H1 (cell line): ENCODE data around the gene CYP26B1.

- RRBS: no CpG with 5 or more reads among the region's 4 CpGs
CAGE:
- cytosol, long polyA plus RNA: no peak
- long polyA plus RNA: no peak
- nucleus, long polyA plus RNA: no peak
Measured at GRCh38 chr2:70532337-70532624, 21.3 kb downstream of the TGFA start.

- RRBS: no CpG with 5 or more reads among the region's 7 CpGs
CAGE:
- cytosol, long polyA plus RNA: no peak
- long polyA plus RNA: no peak
- nucleus, long polyA plus RNA: no peak
Measured at GRCh38 chr2:70768570-70769044, 607 bp upstream of the ADD2 start.

- RRBS: no CpG with 5 or more reads among the region's 13 CpGs
CAGE:
- cytosol, long polyA plus RNA: no peak
- long polyA plus RNA: no peak
- nucleus, long polyA plus RNA: no peak
Measured at GRCh38 chr2:71023680-71024275, 29.1 kb upstream of the TEX261 start.

- RRBS: no CpG with 5 or more reads among the region's 3 CpGs
CAGE:
- cytosol, long polyA plus RNA: no peak
- long polyA plus RNA: no peak
- nucleus, long polyA plus RNA: no peak
Measured at GRCh38 chr2:71338585-71338969, 7.0 kb downstream of the ZNF638 start.

GRCh38 chr2:71455223-71456217, 11.0 kb upstream of the DYSF start:
- RRBS: no CpG with 5 or more reads among the region's 7 CpGs
CAGE:
- cytosol, long polyA plus RNA: no peak
- long polyA plus RNA: no peak
- nucleus, long polyA plus RNA: no peak

DNA sequence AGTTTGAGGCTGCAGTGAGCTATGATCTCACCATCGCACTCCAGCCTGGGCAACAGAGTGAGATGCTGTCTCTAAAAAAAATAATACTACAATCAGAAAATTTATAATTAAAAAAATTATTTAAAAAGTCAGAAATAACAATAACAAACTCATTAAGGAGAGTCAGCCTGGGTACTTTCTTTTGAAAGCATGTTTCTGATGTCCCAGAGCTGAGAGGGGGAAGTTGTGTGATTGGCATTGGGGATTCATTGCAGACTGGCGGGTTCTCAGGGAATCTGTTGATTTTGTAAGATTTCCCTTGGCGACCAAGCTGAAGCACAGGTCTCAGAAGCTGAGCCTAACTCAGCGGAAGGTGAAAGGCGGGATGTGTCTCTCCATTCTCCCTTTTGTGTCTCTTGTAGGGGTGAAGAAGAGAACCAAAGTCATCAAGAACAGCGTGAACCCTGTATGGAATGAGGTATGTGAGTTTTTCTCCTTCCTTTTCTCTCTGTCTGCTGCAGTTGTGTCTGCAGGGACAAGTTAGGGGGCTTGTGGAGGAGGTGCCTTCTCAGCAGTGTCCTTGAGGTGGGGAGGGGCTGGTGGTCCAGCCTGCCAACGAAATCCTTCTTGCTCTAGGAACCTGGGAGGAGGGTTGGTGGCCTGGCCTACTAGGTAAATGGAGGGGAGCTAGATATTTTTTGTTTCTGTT, 14.1 kb downstream of the DYSF start:
- RRBS: no CpG with 5 or more reads among the region's 7 CpGs
CAGE:
- cytosol, long polyA plus RNA: no peak
- long polyA plus RNA: no peak
- nucleus, long polyA plus RNA: no peak

- RRBS: no CpG with 5 or more reads among the region's 25 CpGs
CAGE:
- cytosol, long polyA plus RNA: no peak
- long polyA plus RNA: no peak
- nucleus, long polyA plus RNA: no peak
Measured at GRCh38 chr2:71700601-71701554, 234.4 kb downstream of the DYSF start.

DNA sequence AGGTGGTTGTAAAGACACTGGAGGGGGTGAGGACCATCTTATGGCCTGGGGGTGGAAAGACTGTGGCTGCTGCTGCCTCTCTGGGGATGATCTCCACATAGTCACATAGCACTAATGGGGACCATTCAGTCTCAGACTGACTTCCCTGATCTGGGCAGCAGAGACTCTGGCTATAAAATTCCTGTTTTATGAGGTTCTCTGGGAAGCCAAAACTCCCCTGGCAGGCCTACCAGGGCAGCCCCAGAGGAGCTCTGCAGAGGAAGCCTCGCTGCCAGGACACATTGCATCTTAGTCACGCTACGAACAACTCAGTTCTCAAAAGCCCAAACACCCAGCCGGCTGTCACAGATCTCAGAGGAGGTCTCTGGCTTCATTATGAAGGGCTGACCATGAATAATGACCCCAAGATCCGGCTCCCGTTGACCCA, 212.5 kb downstream of the CYP26B1 start:
- RRBS: 80% methylated on average over 1 of the region's 6 CpGs
CAGE:
- cytosol, long polyA plus RNA: no peak
- long polyA plus RNA: no peak
- nucleus, long polyA plus RNA: no peak

DNA sequence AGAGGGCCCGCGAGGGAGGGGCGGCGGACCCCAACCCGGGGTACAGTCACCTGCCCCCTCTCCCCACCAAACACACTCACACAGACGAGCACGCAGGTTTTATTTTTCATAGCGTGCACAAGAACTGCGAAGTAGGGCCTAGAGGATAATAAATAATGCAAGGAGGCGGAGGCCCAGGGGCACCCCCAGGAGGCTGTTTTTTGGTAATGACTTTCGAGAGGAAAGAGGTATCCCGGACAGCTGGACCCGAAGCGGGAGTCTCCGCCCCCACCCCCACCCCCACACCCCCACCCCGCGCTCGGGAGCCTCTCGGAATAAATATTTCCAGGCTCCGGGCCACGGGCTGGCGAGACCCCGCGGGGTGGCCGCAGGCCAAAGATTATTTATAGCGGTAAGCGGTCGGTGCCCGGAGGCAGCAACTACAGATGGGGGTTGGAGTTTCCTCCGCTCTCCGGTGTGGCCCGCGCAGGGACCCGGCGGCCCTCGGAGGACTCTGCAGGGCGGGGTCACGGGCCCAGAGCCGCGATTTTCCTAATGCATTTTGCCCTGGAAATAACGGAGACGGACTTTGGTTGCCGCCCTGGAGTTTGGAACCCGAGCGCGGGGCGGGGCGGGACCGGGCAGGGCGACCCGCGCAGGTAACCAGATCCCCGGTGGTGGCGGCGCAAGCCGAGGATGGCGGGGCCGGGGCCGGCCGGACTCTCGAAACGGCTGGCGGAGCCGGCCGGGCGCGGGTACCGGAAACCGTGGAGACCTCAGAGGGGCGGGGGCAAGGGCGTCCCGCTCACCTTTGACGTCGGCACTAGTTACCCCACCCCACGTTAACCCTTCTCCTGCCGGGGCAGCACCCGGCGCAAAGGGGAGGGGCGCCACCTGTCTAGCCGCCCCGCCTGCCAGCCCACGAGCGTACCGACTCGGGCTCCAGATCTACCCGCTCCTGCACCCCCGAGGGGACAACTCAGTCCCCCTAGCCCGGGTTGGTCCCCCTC, 3.1 kb downstream of the CYP26B1 start:
- RRBS: 1% methylated on average over 24 of the region's 88 CpGs
CAGE:
- cytosol, long polyA plus RNA: no peak
- long polyA plus RNA: no peak
- nucleus, long polyA plus RNA: no peak

- RRBS: 2% methylated on average over 37 of the region's 100 CpGs
CAGE:
- cytosol, long polyA plus RNA: no peak
- long polyA plus RNA: no peak
- nucleus, long polyA plus RNA: no peak
Measured at GRCh38 chr2:72146824-72148097, at the start of gene CYP26B1. Gene CYP26B1, minus strand, starts transcription at chr2:72147862.

DNA sequence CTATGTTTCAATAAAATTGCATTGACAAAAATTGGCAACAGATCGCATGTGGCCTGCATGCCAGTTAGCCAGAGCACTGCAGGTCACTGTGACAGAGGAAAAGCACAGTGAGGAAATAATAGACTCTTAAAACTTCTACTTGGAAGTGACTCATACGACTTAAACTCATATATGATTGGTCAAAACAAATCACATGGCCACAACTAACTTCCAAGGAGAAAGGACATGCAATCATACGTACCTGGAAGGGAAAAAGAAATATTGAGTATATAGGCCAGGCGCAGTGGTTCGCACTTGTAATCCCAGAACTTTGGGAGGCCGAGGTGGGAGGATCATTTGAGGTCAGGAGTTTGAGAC, 44.3 kb downstream of the EXOC6B start:
- RRBS: no CpG with 5 or more reads among the region's 6 CpGs
CAGE:
- cytosol, long polyA plus RNA: no peak
- long polyA plus RNA: no peak
- nucleus, long polyA plus RNA: no peak

DNA sequence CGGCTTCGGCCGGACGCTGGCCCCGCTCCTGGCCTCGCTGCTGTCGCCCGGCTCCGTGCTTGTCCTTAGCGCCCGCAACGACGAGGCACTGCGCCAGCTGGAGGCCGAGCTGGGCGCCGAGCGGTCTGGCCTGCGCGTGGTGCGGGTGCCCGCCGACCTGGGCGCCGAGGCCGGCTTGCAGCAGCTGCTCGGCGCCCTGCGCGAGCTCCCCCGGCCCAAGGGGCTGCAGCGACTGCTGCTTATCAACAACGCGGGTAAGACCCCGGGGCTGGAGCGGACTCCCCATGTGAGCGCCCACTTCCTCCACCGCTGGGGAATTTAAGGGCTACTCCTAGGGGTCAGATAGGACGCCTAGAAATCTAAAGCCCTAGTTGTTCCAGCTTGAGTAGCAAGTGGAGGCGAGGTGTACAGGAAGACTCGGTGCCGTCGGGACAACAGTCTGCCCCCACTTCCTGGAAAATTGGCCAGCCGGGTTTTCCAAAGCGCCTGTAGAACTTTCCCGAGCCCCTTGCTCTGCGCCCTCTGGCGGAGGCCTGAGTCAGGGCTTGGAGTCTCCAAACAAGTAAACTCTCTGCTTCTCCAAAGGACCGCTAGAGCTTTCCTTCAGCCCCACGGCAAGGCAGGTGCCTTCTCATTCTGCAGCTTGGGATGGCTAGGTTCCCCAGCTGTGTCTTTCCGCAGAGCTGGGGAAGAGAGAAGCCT, 426 bp downstream of the SPR start:
- RRBS: 2% methylated on average over 16 of the region's 51 CpGs
CAGE:
- cytosol, long polyA plus RNA: start-site peak on the minus strand centred at position 428 of the sequence, 56 bp wide, 8 reads
- long polyA plus RNA: no peak
- nucleus, long polyA plus RNA: start-site peak on the minus strand centred at position 225 of the sequence, 27 bp wide, 8 reads; start-site peak on the minus strand centred at position 400 of the sequence, 35 bp wide, 5 reads

- RRBS: no CpG with 5 or more reads among the region's 2 CpGs
CAGE:
- cytosol, long polyA plus RNA: no peak
- long polyA plus RNA: no peak
- nucleus, long polyA plus RNA: no peak
Measured at GRCh38 chr2:72932309-72932621, 14.9 kb downstream of the EMX1 start.

- RRBS: no CpG with 5 or more reads among the region's 9 CpGs
CAGE:
- cytosol, long polyA plus RNA: no peak
- long polyA plus RNA: no peak
- nucleus, long polyA plus RNA: no peak
Measured at GRCh38 chr2:72994636-72995077, 76.9 kb downstream of the SFXN5 start.

- RRBS: no CpG with 5 or more reads among the region's 5 CpGs
CAGE:
- cytosol, long polyA plus RNA: no peak
- long polyA plus RNA: no peak
- nucleus, long polyA plus RNA: no peak
Measured at GRCh38 chr2:73000947-73001521, 70.5 kb downstream of the SFXN5 start.

- RRBS: 1% methylated on average over 51 of the region's 106 CpGs
CAGE:
- cytosol, long polyA plus RNA: start-site peak on the minus strand at chr2:73071258-73071292, 37 reads
- long polyA plus RNA: start-site peak on the minus strand at chr2:73071227-73071314, 49 and 33 reads in 2 replicates
- nucleus, long polyA plus RNA: start-site peak on the minus strand at chr2:73071272-73071285, 46 reads
Measured at GRCh38 chr2:73070375-73071407, 821 bp downstream of the SFXN5 start.

GRCh38 chr2:73080544-73081210, 9.2 kb upstream of the SFXN5 start:
- RRBS: 80% methylated on average over 2 of the region's 25 CpGs
CAGE:
- cytosol, long polyA plus RNA: no peak
- long polyA plus RNA: no peak
- nucleus, long polyA plus RNA: no peak

DNA sequence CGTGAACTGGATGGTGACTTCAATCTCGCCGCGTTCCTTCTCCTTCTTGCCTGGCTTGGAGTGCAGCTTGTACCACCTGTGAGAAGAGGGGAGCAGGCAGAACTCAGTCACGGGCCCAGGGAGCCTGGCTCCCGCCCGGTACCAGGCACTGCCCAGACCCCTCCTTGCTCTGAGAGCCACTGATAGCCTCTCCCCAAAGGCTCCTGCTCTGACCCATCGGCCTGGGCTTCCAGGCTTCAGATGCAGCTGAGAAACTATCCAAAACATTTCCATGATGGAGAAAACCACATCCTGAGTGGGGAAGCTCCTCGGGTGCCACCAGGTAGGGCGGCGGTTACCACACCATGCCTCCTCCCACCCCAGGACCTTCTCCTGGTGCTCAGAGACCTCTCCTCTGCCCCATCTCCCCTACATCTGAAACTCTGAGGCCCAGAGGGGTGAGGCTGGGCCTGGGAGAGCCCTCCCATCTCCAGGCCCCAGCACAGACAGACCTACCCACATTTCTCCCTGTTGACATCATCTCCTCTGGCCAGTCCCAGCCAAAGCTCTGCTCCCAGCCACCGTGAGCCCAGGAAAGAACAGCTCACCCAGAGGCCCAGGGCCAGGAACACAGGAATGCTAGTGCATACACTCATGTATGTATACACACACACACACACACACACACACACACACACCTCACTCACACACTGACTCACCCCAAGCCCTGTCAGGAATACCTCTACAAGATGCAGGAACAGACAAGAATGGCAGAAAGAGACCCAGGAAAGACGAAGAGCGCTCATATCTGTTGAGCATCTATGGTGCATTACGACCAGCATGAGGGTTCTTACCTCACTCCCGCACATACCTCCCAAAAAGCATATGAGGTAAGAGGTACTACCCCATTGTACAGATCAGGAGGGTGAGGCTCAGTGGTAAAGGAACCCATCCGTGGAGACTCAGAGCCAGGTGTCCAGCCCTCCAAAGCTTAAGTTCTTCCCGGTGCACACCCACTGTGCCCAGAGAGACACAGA, 18.0 kb upstream of the SFXN5 start:
- RRBS: no CpG with 5 or more reads among the region's 18 CpGs
CAGE:
- cytosol, long polyA plus RNA: no peak
- long polyA plus RNA: no peak
- nucleus, long polyA plus RNA: no peak

DNA sequence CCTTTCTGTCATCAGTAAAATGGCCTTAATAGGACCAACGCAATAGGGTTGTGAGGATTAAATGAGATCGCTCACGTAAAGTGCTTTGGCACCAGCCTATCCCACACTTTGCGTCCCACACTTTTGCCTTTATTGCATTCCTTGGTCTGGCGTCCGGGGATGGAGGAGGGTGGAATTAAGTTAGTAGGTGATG, 310 bp upstream of the CCT7 start:
- RRBS: no CpG with 5 or more reads among the region's 6 CpGs
CAGE:
- cytosol, long polyA plus RNA: no peak
- long polyA plus RNA: no peak
- nucleus, long polyA plus RNA: no peak

- RRBS: no CpG with 5 or more reads among the region's 6 CpGs
CAGE:
- cytosol, long polyA plus RNA: no peak
- long polyA plus RNA: no peak
- nucleus, long polyA plus RNA: no peak
Measured at GRCh38 chr2:73418427-73418626, 32.7 kb downstream of the ALMS1 start.